Parietal lobe (tissue), 2 donors: Measurements from ENCODE around the gene PODXL.

GRCh38 chr7:130132095-130133369 is 62.2 kb downstream of the KLHDC10 start:
- RAMPAGE, long total RNA: no peak

- RAMPAGE, long total RNA: no peak
Measured at GRCh38 chr7:130419751-130419968, 21.2 kb downstream of the CEP41 start.

GRCh38 chr7:130486552-130487452 is 5.1 kb upstream of the MEST start:
- RAMPAGE, long total RNA: no peak

DNA sequence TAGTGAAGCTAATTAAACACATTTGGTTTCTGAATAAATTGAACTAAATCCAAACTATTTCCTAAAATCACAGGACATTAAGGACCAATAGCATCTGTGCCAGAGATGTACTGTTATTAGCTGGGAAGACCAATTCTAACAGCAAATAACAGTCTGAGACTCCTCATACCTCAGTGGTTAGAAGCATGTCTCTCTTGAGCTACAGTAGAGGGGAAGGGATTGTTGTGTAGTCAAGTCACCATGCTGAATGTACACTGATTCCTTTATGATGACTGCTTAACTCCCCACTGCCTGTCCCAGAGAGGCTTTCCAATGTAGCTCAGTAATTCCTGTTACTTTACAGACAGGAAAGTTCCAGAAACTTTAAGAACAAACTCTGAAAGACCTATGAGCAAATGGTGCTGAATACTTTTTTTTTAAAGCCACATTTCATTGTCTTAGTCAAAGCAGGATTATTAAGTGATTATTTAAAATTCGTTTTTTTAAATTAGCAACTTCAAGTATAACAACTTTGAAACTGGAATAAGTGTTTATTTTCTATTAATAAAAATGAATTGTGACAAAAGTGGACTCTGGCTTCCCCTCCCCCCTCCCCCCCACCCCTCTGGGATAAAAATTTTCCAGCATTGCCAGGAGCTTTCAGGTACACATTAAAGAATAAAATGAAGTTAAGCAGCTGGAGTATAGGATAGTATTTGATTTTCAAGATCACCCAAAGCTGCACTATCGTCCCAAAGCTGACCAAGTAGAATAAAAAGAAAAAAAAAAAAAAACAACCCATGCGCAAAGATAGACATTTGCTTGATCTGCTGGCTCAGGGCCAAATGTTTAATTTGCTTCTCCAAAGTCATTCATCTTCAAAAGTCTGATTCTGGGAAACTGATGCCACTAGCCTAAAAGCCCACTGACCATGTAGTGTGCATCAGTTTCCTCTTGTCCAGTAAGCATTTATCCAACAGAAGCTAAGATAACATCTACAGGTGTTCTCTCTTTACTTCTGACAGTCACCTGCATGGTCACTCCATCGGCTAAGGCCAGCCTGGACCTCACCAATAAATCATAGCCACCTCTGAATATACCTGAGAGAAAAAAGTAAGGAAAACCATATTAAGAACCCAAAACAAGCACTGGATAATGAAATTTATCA is 14.2 kb downstream of the MEST start:
- RAMPAGE, long total RNA: no peak

DNA sequence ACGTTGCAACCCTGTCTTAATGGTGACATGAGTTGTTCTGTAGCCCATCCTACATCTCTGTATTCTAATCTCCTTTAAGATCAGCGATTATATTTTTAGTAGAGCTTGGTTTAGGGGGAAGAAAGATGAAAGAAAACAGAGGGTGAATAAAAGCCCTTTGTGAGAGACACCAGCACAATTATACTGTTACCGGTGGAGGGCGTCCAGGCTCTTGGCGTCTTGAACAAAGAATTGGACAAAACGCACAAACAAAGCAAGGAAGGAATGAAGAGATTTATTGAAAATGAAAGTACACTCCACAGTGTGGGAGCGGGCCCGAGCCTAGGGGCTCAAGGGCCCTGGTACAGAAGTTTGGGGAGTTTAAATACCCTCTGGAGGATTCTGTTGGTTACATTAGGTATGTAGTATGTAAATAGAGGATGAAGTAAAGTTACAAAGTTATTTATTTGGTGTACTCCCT is 60.3 kb upstream of the KLF14 start:
- RAMPAGE, long total RNA: no peak

DNA sequence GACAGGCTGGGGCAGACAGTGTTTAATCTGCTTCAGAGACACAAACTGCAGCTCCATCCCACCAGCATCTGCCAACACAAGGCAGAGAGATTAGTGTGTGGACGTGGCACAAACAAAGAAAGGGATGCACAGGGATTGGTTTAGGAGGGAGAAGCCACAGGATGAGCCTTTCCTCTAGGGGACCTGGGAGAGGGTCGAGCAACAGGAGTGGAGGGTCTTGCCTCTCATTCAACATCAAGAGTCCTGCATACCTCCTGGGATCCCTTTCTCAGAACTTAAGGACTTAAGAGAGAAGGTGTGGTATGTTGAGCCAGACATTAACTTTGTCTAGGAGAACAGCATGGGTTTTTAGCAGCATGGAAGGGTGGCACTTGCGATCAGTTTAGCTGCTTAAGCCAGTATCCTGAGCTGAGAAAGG is 132.6 kb upstream of the KLF14 start:
- RAMPAGE, long total RNA: no peak

GRCh38 chr7:130878719-130879621 is 145.0 kb upstream of the KLF14 start:
- RAMPAGE, long total RNA: no peak

GRCh38 chr7:130903238-130904107 is 169.5 kb upstream of the KLF14 start:
- RAMPAGE, long total RNA: no peak

DNA sequence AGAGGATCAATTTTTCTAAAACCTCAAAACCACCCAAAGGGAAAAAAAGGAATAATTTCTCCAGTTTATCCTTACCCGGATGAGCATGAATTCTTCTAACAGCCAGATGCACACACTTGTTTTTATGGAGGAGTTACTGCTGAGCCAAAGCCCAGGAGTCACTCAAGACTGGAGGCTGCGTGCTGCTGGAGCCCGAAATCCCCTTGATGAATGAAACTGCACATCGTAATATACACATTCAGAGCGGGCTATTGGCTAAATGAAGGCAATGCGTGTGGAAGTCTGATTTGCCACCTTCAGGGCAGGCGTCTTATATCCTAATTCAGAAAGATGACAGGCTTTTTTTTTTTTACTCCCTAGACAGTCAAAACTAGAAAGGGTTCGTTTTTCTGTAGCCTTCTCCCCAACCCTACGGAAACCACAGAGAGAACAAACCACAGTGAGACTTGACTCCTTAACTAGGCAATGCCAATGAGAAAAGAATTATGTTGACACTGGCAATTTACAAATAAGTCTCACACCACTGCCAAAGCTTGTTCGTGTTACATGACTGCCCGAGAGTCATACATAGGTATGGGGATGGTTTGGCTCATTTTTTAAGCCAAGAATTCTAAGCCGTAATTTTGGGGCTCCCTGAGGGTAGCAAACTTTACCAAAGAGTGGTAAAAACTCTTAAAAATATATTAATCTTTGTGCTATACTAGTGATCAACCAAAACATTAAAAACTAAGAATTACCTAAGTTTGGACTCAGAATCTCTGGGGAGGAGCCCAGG is 227.2 kb upstream of the KLF14 start:
- RAMPAGE, long total RNA: no peak

- RAMPAGE, long total RNA: no peak
Measured at GRCh38 chr7:130975579-130976153, 241.7 kb upstream of the KLF14 start.

DNA sequence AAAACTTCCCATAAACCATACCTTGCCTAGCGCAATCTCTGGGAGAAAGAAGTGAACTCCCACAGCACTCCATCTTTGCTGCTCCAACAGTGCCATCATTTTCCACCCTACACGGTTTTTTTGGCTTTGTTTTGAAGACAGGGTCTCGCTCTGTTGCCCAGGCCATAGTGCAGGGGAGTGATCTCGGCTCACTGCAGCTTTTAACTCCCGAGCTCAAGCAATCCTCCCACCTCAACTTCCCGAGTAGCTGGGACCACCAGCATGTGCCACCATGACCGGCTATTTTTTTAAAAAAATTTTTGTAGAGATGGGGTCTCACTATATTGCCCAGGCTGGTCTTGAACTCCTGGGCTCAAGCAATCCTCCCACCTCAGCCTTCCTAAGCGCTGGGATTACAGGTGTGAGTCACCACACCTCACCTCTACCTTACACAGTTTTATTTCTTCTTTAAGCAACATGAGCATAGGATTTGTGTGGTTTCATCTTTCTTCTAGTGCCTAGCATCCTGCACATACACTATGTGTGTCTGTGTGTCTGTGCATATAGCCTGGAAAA is 270.9 kb upstream of the KLF14 start:
- RAMPAGE, long total RNA: no peak

DNA sequence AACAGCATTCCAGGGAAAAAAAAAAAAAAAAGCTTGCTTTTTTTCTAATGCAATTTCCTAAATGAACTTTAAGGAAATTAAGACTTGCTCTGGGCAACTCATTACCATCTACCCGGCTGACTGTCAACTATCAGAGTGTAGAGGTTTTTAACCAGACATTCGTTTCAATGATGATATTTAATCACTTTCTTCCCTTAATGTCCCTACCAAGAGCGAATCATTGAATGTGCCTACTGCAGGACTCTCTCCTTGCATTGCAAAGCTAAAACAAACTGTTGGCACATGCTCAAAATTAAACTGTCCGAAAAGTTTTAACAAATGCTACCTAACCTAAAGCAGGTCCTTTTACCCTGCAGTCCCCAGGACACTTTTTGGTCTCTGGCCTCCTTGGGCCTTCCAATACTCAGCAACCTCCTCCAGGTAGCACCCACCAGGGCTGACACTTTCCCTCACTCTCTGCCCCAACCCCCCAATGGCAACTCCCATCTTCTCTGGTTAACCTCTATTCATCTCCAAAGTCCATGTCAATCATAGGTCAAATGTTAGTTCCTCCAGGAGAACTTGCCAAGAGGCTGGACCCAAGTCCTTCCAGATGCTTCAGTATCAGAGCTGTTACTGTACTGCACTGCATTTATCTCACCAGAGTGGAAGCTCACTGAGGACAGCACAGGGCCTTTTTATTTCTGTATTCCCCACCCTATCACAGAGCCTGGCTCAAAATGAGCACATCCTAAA is 294.8 kb upstream of the KLF14 start:
- RAMPAGE, long total RNA: no peak

GRCh38 chr7:131072508-131073800 is 254.7 kb upstream of the MKLN1 start:
- RAMPAGE, long total RNA: no peak

DNA sequence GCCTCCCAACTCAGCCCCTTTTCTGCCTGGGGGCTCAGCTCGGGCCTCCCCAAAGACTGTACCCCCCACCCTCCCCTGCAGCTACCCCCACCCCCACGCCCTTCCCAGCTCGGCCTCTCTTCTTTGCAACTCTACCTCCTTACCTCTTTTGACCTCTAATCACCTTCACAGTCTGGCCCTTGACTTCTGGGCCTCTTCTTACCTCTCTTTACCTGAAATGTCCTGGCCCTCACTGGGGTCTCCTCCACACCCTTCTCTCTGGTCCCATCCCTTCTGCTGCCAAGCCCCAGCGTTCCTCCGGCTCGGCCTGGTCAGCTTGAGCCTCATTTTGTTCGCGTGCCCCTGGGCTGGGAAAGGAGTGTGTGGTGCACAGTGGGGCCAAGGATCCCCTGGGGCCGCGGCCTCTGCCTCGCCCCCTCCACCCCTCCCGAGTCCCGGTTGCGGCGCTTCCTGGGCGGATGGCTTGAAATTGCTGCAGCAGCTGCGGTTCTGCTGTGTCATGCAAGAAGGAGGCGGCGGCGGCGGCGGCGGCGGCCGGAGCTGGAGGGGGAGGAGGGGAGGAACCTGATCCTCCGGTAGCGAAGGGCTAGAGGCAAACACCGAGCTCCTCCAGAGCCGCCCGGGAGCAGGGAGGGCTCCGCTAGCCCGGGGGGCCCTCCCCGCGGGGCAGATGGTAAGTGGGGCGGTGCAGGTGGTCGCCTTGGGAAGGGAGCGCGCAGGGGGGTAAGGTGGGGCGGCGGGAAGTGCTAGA is 218.0 kb upstream of the MKLN1 start:
- RAMPAGE, long total RNA: no peak

DNA sequence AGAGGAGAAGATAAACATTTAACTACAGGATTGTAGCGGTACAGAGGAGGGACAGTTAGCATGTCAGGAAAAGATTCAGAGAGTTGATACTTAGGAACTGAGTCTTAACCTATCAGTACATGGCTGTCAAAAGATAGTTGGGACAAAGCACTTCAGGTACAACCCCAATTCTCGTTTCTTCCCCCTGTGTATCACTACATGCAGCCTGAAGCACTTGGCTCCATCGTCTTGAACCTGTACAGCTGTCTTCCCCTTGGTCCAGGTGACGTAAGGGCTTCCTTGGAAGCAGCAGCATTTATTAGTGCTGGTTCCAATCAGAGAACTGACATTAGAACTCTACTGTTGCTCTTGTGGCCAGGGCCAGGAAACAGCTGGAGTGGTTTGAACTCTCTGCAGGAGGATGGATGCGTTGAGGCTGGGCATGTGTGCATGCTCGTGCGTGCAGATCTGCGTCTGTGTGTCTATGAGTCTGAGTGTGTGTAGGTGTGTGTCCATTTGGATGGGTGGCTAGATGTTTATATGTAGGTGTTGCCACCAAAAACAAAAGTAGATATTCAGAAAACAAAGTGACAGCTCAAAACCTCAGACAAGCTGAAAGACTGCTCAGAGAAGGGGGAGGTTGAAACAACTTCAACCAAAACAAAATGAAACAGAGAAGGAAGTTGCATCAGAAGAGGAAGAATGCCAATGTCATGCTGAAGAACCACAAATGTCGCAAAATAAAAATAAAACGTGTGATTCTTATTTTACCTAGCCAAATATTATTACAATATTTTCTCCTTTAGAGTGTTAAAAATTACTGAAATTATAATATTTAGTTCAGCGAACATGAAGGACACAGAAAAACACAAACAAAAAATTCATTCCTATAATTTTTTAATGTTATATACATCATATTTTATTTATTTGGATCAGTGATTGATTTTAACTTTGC is 96.2 kb upstream of the MKLN1 start:
- RAMPAGE, long total RNA: no peak

DNA sequence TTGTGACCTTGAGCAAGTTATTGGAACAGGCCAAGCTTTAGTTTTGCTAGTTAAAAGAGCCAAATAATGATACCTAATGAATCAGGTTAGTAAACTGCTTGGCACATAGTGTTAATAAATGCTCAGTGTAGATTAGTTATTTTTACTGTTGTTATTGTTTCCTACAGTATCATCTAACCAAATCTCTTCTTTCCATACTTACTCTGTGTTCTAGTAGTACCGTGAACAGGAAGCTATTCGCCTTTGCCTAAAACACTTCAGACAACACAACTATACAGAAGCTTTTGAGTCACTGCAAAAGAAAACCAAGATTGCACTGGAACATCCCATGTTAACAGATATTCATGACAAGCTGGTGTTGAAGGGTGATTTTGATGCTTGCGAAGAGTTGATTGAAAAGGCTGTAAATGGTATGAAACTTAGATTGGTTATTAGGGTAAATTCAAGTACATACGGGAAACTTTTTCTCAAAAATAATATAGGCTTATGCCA is 71.4 kb downstream of the MKLN1 start:
- RAMPAGE, long total RNA: no peak

GRCh38 chr7:131441903-131442102 is 114.1 kb downstream of the MKLN1 start:
- RAMPAGE, long total RNA: no peak

DNA sequence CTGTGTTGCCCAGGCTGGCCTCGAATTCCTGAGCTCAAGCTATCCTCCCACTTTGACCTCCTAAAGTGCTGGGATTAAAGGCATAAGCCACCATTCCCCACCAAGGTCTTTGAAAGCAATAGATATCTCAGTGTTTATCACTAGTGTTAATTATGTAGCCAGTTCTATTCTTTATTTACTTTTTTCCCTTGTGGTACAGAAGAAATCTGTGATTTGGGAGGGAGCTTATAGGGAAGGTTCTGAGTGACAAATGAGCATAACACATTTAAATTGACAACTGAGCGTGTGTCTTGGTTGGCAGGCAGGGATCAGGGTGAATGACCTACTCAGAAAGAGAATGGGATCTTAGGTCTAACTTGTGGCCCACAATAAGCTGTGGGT is 57.8 kb downstream of the PODXL start:
- RAMPAGE, long total RNA: no peak

DNA sequence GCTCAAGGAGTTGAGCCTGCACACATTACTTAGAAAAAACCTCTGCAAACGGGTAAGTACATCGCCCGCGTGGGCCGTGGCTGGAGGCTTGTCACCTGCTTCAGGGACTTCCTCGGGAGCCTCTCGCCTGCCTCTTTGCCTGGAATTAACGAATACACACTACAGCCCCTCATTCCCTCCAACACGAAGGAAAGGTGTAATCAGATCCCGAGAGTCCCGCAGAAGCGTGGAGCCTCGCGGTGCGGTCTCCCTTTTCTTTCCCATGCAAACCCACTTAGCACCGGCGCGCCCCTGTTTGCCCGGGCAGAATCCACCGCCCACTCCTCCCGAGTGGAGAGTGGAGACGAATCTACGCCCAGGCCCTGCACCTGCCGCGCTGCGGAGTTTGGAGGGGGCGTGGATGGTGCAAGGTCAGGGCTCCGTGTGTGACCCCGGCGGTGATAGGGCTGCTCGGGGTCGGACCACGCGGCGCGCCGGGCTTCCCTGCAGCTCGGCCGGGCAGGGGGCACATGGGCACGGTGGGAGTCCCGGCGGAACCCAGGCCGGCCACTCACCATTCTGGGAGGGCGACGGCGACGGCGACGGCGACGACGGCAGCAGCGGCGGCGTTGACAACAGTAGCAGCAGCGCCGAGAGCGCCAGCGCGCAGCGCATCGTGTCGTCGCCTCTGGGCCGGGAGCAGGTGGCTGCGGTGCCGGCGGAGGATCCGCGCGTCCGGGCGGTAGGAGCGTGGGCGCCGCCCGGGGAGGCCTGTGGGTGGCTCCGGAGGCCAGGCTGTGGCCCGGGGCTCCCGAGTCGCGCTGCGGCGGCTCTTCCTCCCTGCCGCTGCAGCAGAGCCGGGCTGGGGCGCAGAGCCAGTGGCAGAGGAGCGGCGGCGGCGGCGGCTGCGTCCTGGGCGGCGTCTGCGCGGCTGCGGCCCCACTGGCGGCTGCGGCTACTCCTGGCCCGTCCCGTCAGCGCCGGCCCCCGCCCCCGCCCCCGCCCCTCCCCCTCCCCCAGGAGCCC is at the start of gene PODXL:
PODXL (minus strand) TSS at position 923 of the 1,005 bp plus-strand sequence.
- RAMPAGE, long total RNA: no peak

GRCh38 chr7:131556711-131557419 is 437 bp upstream of the PODXL start:
- RAMPAGE, long total RNA: no peak